Suprapubic skin (tissue), 4 donors: ENCODE measurements around a stretch of chr10.

DNA sequence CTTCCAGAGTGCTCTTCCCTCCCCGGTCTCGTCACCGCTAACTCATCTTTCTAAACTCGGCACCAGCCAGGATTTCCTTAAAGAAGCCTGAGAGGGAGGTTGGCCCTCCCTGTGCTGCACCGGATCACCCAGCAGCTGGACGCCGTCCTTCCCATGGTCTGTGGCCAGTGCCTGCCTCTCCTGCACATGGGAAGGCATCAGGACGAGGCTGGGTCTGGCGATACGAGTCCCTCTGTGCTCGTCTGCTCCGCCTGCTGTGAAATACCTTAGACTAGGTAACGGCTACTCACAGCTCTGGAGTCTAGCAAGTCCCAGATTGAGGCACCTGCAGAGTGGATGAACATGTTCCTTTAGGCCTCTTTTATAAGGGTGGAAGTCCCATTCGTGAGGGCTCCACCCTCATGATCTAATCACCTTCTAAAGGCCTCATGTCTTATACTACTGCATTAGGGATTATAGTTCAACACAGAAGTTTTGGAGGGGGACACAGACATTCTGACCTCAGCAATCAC is 179.2 kb downstream of the ZMYND11 start:
- PRO-cap, result no peak
- RAMPAGE, long total RNA, 4 experiments, result no peak in any of the 4 experiments

DNA sequence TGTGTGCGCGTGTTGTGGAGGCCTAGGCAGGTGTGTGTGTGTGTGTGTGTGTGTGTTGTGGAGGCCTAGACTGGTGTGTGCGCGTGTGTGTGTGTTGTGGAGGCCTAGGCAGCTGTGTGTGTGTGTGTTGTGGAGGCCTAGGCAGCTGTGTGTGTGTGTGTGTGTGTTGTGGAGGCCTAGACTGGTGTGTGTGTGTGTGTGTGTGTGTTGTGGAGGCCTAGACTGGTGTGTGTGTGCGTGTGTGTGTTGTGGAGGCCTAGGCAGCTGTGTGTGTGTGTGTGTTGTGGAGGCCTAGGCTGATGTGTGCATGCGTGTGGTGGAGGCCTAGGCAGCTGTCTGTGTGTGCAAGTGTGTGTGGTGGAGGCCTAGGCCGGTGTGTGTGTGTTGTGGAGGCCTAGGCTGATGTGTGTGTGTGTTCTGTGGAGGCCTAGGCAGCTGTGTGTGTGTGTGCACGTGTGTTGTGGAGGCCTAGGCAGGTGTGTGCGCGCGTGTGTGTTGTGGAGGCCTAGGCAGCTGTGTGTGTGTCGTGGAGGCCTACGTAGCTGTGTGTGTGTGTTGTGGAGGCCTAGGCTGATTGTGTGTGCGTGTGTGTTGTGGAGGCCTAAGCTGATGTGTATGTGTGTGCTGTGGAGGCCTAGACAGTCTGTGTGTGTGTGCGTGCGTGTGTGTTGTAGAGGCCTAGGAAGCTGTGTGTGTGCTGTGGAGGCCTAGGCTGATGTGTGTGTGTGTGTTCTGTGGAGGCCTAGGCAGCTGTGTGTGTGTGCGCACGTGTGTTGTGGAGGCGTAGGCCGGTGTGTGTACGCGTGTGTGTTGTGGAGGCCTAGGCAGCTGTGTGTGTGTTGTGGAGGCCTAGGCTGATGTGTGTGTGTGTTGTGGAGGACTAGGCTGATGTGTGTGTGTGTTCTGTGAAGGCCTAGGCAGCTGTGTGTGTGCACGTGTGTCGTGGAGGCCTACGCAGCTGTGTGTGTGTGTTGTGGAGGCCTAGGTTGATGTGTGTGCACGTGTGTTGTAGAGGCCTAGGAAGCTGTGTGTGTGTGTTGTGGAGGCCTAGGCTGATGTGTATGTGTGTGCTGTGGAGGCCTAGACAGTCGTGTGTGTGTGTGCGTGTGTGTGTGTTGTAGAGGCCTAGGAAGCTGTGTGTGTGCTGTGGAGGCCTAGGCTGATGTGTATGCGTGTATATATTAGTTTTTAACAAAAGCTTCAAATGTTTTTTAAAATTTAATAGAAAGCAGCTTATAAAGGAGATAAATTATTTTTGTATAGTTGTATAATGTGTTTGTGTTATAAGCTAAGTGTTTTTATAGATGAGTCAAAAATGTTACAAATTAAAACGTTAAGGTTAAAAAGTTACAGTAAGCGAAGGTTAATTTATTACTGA is 202.1 kb downstream of the ZMYND11 start:
- PRO-cap, result no peak
- RAMPAGE, long total RNA, 4 experiments, result no peak in any of the 4 experiments

DNA sequence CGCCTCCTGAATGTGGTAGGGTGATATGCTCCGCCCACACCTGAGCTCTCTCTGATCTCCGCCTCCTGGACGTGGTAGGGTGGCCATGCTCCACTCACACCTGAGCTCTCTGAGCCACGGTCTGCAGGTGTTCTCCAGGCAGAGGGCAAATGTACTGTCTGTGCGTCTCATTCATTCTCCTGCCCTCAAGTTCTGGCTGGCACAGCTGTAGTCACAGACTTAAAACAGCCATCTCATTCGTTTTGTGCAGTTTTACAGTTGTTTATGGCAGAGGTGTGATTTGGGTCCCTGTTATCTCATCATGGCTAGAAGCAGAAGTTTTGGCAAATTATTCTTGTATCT is 252.1 kb downstream of the DIP2C start:
- PRO-cap, result no peak
- RAMPAGE, long total RNA, 4 experiments, result no peak in any of the 4 experiments

DNA sequence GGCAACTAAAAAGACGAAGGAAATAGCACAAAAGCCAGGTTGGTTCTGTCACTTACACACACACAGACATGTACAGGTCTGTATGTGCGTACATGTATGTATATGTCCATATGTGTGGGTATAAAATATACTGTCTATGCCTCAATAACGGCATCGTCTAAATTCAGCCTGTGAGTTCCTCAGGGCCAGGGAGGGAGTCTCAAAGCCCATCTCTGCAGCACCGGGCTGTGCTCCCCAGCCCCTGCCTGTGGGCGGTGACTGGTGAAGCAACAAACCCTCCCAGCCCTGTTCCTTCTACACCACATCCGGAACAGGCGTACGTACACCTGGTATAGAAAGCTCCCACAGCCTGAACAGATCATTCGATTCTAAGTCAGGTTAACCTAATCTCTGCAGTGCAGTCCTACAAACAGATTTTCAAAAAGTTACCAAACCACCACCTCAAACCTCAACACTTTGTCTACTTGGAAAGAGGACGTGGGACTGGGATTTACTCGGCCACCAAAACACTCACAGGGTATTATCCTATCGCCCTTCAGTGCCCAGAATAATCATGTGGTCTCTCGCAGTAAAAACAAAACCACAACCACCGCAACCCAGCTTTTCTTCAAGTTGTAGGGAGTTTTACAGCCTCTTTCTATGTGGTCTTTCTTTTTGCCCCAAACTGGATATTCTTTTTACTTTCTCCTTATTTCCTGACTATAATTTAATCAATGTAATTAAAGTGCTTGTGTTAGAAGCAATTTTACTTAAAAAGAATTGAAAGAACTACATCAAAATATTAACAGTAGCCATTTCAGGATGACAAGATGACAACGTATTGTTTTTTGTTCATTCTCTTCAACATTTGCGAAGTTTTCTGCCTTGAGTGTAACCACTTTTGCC is 238.4 kb downstream of the DIP2C start:
- PRO-cap, result no peak
- RAMPAGE, long total RNA, 4 experiments, result no peak in any of the 4 experiments

DNA sequence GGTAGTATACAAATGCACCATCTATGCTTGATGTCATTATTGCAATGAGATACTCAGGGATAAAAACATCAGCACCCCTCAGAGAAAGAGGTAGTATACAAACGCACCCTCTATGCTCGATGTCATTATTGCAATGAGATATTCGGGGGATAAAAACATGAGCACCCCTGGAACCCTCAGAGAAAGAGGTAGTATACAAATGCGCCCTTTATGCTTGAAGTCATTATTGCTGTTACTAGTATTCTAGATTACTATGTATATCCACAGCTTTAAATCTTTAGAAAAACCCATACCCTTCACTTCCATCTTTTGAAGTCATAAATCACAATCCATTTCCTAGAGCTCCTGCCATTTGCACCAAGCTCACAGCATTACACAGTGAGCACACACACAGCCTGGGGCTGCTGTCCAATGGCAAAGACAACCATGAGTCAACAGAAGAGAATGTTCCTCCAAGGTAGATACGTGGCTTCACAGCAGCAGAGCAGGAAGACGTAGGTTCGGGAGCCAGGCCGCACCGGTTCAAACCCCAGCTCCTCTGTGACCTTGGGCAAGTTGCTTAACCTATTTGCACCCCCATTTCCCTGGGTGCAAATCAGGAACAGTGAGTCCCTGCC is 234.7 kb downstream of the DIP2C start:
- PRO-cap, result no peak
- RAMPAGE, long total RNA, 4 experiments, result no peak in any of the 4 experiments

DNA sequence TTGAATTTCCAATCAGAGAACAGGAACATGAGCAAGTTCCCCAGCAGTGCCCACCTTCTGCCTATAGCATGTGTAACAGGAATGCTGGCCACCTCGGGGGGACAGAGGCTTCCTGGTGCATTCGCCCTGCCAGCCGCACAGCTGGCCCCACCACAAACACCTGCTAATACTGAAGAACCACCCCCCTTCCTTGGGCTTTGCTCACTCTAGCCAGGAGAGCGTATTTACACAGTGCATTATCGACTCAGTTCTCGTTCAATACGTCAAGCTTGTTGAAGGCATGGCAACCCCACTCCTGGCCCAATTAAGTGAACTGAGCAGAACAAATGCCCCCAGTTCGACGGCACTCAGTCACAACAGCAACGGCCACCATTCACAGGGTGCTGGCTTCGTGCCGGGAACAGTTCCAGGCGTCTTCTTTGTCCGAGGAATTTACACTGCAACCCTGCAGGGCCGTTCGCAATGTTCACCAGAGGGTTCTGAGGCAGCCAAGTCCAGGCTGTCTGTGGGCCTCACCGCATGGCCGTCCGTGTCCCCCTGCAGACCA is 175.4 kb downstream of the DIP2C start:
- PRO-cap, result no peak
- RAMPAGE, long total RNA, 4 experiments, result no peak in any of the 4 experiments

GRCh38 chr10:520369-520764 is 169.1 kb downstream of the DIP2C start:
- PRO-cap, result no peak
- RAMPAGE, long total RNA, 4 experiments, result no peak in any of the 4 experiments

- PRO-cap, result no peak
- RAMPAGE, long total RNA, 4 experiments, result no peak in any of the 4 experiments
Observed at GRCh38 chr10:526751-527410, 162.6 kb downstream of the DIP2C start.

DNA sequence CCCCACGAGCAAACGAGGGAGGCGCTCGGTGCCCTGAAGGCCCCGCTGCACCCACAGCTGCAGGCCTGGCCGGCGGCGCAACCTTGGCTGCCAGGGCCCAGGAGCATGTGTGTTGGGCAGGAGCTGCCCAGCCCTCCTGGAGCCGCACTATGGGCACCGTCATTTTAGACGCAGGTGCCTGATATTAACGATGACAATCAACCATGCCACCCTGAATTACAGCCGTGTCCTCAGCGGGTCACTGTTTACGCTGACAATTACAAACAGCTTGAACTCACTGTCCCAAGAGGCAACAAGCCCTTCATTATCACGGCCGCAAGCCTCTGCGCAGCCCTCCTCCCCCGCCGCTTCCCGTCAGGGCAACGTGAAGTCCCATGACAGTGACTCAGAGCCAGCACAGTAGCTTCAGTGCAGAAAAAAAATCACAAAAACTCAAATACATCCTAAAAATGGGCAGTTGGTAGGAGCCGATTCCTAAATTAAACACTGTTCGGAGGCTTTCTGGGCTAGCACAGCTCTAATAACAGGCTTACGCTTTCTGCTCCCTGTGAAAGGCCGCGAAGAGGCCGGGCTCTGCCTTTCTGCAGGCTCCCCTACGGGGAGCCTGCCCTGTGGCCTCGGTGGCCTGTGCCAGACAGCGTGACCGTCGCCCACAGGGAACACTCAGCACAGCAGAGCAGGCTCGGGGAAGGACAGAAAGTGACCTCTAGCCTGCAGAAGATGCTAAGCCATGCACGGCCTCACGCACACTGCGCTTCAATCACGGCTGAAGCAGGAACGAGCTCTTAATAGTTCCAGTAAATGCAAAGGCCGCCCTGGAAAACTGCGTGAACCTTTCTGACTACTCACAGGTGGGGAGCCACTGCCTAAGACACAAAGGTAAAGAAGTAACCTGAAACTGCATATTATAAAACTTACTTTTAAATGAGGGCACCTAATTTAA is 64.3 kb downstream of the DIP2C start:
- PRO-cap, result no peak
- RAMPAGE, long total RNA, 4 experiments, result no peak in any of the 4 experiments

GRCh38 chr10:633044-633992 is 56.1 kb downstream of the DIP2C start:
- PRO-cap, result no peak
- RAMPAGE, long total RNA, 4 experiments, result no peak in any of the 4 experiments

- PRO-cap, result no peak
- RAMPAGE, long total RNA, 4 experiments, result no peak in any of the 4 experiments
Observed at GRCh38 chr10:637175-637873, 52.1 kb downstream of the DIP2C start.

DNA sequence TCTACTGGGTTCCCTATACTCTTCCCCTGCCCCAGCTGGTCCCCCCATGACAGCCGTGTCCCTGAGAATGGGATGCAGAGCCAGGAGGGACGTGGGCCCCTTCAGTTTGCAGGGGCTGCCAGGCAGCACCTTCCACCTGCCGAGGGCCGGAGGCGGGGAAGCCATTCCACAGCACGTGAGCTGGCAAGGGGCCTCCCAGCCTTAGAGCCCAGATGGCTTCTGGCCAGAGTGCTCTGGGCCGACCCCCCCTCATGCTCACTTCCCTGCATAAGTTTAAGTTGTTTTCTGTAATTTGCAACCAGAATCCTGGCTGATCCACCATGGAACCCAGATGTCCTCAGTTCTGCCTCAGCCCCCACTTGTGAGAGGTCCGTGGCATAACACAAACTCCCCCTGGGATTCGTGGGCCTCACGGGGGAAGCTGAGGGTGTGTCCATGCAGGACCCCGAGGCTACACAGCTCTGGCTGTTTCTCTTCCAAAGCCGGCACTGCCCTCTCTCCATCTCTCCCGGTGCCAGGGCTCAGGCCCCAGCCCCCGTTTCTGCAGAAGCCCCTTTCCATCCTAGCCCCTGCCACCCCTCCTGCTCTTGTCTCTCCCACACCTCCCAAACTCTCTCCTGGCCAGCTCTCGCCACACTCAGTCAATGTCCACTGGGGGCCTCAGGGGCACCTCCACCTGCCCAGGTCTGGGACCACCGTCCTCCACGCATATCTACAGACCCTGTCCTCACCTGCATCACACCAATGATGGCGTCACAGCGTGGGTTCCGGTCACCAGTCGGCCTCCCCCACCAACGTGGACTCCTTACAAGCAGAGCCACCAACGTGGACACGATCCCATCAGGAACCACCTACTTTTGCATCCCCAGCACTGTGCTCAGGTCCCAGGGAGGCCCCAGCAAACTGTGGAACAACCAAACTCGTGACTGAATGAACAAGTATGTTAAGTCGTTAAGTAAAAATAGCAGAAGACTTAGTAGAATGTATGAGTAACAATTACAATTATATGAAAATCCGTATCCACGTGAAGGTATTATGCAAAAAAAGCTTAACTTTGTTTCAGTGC is 38.6 kb downstream of the DIP2C start:
- PRO-cap, result no peak
- RAMPAGE, long total RNA, 4 experiments, result start-site peak on the minus strand in 1 of 4 experiments, centred at position 110 of the sequence, 6 reads per replicate

DNA sequence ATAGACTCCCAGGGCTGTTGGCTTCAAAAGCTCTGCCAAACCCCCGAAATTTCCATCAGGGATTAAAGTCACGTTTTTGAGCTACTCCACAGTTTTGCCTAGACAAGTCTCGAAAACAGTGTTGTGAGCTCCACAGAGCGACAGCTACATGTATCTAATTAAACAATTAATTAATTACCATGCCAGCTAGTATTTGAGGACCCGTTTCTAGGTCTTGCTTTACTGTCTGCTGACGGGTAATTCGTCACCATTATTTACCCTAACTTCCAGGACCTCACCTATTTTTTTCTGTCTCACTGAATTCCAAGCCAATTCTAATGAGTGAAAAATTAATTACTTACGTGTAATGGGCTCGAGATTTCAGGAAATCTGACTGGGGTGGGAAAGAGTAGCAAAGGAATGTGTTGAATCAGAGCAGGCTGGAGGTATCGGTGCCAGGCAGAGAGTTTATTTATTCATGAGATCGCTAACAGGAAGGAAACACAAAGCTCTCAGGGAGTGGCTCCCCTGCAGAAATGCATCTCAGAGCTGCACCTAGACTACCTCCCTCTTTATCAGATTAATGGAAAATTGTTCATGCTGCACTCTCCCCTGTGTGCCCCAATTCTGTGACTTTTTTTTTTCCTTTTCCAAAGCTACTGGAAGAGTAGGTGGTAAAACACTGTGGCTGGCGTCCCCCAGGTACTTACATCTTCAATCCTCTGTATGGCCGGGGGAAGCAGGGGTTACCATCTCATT is 4.0 kb upstream of the DIP2C start:
- PRO-cap, result no peak
- RAMPAGE, long total RNA, 4 experiments, result no peak in any of the 4 experiments

DNA sequence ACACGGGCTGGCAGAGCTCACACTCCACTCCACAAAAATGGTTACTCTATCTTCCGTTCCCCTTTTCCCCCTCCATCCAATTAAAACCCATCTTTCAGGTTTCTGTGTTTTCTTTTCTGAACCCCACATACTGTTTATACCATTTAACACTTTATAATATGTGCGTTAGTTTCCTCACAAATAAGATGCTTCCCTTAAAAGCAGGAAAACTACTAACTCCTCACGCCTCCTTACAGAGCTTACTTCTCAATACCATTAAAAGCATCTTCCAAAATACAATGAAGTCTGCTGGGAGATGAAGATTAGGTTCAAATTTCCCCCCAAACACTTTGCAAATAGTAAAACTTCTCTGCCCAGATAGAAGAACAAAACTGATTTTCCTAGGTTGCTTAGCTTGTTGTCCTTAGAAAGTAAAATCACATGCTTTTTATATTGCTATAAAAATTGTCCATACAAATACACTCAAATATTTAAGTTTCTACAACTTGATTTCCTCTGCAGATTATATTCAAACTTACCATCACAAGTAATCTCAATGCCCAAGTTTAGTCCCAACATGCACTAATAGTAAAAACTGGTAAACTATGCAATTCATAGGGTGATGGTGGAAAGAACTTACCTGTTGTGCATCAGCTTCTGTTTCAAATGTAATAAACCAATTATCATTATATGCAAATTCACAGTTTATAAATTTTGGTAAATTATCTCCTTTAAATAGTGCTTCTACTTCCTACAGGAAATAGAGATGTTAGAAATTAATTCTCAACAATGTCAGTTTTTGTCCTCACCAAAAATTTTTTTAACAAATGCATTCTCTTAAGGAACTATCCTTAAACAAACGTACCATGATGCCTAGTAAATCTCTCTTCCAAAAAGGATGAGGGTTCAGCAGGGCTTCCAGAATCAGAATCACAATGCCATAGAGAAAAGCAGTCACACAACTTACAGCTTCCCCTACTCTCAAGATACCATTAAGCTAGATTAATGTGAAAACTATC is 101.0 kb downstream of the LARP4B start:
- PRO-cap, result no peak
- RAMPAGE, long total RNA, 4 experiments, result no peak in any of the 4 experiments

GRCh38 chr10:878940-879424 is 52.5 kb downstream of the LARP4B start:
- PRO-cap, result no peak
- RAMPAGE, long total RNA, 4 experiments, result no peak in any of the 4 experiments

DNA sequence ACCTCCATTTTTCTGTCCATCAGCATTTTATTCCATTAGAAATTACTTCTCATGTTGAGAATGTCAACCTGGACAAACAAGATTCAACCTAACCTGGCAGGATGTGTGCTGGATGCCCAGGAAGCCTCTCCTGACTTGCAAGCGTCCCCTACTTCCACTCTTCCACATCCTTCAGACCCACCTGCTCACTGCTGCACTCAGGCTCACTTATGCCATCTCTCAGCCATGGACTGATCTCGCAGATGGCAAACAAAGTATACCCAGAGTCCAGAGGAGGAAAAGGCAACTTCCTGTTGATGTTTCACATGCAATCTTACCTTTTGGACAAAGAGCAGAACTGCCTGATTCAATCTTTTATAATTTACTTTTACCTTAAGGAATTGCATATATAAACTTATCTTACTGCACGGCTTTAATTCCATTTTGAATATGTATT is 28.5 kb downstream of the LARP4B start:
- PRO-cap, result no peak
- RAMPAGE, long total RNA, 4 experiments, result no peak in any of the 4 experiments

- PRO-cap, result no peak
- RAMPAGE, long total RNA, 4 experiments, result no peak in any of the 4 experiments
Observed at GRCh38 chr10:926409-926706, 5.1 kb downstream of the LARP4B start.

DNA sequence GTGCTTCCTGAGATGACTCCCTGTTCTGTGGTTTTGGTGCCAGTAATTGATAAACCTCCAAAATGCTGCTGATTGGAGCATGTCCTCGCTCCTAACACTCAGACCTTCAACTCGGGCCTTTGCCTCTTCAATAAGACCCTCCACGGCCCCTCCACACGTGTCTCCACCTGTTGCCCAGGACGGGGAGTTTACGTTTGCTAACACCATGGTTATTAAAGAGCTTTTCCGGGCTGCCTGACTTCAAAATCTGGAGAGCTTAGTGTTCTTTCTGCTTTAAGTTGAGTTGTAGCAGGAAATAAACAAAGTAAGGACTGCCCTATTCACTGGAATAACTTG is 23.9 kb upstream of the LARP4B start:
- PRO-cap, result no peak
- RAMPAGE, long total RNA, 4 experiments, result no peak in any of the 4 experiments

DNA sequence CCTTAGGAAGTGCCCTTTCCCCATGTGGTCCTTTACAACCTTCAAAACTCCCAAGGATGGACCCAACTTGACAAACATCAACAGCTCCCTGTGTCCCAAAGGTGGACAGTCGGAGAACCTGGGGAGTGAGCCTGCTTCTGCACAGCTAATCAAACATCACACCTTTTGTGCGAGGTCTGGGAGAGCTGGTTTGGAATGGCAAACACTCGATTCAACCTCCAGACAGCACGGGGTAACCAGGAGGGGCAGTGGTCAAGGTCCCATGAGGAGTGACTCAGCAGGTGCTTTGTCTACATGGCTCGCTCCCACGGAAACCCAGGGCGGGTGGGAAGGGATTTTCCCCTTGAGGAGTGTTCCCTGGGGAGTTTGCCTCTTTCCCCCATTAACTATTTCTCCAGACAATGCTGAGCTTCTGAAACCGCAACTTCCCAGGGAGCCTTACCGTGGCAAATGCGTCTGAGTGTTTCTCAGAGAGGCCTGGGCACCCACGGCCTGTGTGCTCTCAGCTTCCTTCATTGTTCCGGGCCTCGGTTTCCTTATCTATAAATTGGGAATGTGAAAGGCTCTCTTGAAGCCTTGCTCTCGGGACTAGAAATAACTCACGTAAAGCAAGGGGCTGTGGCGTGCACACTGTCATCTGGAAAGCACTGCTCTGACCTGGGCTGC is 14.1 kb upstream of the GTPBP4 start:
- PRO-cap, result no peak
- RAMPAGE, long total RNA, 4 experiments, result no peak in any of the 4 experiments

GRCh38 chr10:1009890-1010655 is 15.6 kb downstream of the IDI2 start:
- PRO-cap, result no peak
- RAMPAGE, long total RNA, 4 experiments, result start-site peak on the plus strand in 1 of 4 experiments, at chr10:1010302-1010514 at its widest, 9 to 18 reads per replicate